Epithelial cell of proximal tubule (primary cell): ENCODE measurements around a stretch of chr5.

DNA sequence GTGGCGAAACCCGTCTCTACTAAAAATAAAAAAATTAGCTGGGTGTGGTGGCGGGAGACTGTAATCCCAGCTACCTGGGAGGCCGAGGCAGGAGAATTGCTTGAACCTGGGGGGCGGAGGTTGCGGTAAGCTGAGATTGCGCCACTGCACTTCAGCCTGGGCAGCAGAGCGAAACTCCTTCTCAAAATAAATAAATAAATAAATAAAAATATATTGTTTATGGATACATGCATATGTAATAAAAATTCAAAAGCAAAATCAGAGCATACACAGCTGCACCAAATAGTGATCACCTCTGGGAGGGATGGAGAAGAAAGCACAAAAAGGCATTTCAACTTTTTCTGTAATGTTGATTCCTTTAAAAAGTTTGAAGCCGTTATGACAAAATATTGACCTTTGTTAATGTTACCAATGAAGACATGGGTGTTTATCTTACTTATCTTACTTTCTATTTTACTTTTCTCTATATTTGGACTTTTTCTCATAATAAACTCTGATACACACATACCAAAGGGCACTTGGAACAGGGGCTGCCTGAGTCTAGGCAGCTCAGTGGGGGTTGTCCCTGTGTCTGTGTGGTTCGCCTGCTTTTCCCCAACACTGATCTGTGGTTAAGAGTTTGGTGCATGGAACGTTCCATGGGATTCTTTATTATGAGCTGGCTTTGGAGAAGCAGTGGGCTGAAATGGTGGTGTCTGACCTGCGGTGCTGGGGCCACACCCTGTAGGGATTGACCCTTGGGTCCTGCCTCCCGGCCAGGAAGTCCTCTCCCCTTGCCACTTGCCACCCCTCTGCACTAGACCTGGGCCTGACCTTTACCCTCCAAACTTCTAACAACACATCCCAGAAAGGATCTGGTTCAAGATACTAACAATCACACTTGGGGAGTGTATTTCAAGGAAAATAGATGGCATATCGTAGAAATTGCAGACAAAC, 47.3 kb downstream of the ANKRD33B start:
- RAMPAGE, long total RNA: no peak
- RRBS: no CpG with 5 or more reads among the region's 14 CpGs

GRCh38 chr5:10627147-10628316, 63.7 kb downstream of the ANKRD33B start:
- RAMPAGE, long total RNA: no peak
- RRBS: no CpG with 5 or more reads among the region's 22 CpGs

DNA sequence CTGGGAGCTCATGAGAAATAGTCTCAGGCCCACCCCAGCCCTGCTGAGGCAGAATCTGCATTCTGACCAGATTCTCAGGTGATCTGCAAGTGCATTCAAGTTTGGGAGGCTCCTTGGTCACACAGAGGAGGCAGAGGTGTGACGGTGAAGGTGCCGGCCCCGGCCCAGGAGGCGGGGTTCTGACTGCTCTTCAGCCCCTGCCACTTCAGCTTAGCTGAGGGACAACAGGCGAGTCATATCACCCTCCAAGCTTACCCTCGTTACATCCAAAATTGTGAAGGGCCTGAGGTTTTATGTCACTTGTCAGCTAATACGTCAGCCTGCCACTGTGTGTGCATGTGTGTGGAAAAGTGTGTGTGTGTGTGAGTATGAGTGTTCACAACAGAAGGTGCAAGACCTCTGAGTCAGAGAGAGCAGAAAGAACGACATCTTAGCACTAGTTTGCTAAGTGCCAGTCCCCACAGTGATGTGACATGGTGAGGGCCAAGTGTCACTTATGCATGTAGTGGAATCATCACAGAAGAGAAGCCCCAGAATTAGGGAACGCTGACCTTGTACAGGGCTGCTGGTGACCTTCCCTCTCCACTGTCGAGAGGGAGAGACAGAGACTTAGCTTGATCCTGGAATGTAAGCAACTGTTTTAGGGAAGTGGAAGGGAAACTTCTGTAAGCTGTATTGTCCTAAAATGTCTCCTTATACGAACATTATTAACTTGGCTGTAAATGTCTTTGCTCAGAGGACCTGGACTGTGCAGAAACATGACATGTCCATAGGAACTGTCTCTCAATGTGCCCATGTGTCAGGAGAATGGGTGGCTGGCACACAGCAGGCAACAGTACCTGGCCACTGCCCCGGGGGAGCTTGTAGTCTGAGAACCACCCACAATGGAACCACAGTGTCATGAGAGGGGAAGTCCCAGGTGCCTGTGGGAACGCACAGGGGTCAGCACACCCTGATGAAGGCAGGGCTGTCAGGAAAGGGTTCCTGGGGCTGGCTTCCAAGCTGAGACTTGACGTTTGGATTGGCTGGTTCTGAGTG, 34.3 kb downstream of the DAP start:
- RAMPAGE, long total RNA: no peak
- RRBS: no CpG with 5 or more reads among the region's 14 CpGs

- RAMPAGE, long total RNA: no peak
- RRBS: no CpG with 5 or more reads among the region's 3 CpGs
These were observed 18.1 kb downstream of the DAP start for GRCh38 chr5:10742848-10743396.

DNA sequence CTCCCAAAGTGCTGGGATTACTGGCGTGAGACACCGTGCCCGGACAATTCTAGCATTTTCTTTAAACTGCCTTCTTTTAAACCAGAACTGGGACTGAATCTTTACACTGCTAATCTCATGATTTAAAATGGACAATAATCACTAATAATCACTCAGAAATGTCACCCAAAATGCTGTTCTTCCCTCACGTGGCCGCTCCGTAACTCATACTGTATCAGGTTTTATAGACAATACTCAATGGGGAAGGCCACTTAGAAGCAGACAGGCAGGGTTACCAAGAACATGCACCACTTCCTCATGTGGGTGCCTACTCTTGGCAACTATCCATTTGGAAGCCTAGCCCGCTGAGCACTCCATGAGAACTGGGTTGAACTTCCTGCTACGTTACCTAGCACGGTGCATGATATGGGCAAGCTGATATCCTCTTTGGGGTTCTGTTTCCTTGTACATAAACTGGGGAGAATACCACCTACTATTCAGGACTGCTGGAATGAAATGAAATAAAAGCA, 14.4 kb downstream of the DAP start:
- RAMPAGE, long total RNA: no peak
- RRBS: no CpG with 5 or more reads among the region's 9 CpGs

GRCh38 chr5:10761639-10762260, 716 bp upstream of the DAP start:
- RAMPAGE, long total RNA: no peak
- RRBS: 100% methylated on average over 1 of the region's 26 CpGs

DNA sequence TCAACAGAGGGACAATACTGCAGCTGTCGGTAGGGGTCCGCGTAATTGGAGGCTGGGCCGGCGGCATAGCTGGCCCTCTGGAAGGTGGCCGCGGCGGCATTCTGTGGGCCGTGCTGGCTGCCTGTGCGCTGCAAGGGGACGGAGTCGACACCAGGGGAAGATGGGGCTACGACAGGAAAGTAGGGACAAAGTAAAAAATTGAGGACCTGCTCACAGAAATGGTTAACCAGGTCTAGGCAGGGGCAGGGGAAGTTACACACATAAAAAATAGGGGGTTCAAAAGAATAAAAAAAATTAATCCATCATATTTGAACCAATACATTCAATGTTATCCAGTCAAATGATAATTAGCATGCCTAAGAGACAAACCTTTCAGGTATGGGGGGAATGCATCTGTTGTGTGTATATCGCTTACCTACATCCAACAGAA, 557.8 kb downstream of the CTNND2 start:
- RAMPAGE, long total RNA: no peak
- RRBS: 50% methylated on average over 4 of the region's 14 CpGs

- RAMPAGE, long total RNA: no peak
- RRBS: no CpG with 5 or more reads among the region's 2 CpGs
These were observed 355.0 kb downstream of the CTNND2 start for GRCh38 chr5:11549283-11549546.

- RAMPAGE, long total RNA: no peak
- RRBS: no CpG with 5 or more reads among the region's 3 CpGs
These were observed 620.6 kb upstream of the CTNND2 start for GRCh38 chr5:12524856-12525237.

GRCh38 chr5:12625818-12626210, 721.6 kb upstream of the CTNND2 start:
- RAMPAGE, long total RNA: no peak
- RRBS: no CpG with 5 or more reads among the region's 7 CpGs

DNA sequence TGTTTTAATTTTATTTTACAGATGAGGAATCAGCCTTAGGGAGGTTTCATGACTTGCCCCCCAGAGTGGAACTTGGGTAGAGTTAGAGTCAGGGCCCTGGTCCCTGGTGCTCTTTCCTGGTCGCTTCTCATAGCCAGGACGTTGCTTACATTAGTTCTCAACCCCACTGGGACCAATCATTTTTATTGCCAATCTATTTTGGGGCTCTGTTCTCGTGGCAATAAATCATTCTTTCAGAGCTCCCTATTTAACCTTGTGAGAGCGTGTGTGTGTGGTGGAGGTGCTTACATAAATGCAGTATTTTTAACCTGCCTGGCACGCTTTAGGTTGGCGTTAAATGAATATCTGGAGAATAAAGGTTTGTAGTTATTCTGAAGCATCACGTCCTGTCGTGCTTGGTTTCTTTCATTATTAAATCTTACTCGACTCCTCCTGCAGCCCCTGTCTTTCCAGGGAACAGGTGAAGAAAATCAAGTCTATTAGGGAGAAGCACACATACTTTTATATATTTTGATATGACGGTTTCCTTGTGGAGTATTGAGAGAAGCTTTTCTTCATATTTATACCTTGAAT, 4.1 kb downstream of the TRIO start:
- RAMPAGE, long total RNA: no peak
- RRBS: no CpG with 5 or more reads among the region's 10 CpGs

DNA sequence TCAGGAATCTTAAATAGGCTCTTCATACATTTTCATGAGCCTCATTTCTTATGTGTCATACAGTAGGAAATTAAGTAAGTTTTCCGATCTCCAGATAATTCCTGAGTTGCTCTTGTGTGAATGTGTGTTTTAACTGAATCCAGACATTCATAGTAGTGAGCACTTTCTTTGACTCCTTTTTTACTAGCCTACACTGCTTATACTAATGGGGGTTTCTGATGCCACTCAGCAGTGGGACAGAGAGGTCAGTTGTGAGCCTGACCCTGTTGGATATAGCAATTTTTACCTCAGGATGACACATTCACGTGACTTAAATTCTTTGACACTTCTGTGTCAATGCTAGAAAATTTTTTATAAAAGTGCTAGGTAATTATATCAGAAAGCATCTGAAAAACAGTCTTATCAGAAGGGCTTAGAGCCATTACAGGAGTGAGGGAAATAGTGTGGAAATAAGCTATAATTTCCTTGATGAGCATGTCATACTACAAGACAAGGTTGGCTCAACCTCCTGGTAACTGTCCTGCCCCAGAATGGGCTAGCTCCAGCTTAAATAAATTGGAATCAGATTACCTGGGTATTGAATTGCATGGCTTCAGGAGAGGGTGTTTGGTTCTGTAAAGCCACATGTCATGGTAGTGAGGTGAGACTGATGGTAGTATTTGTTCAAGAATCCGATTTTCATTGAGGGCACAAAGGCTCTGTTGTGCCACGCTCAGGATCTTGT, 20.9 kb downstream of the TRIO start:
- RAMPAGE, long total RNA: no peak
- RRBS: no CpG with 5 or more reads among the region's 4 CpGs

DNA sequence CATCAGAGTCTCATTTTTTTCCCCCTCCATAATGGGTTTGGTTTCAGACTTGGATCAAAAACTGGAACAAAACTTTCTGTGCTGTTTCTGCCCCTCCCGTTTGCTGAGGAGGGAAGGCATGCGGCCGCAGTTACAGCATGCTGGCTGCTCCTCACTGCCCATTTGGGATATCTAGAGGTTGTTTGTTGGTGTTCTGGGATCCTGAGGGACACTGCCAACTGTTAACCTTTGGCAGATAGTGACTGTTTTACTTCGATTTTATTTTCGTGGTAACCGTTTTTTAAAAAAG, 40.4 kb downstream of the TRIO start:
- RAMPAGE, long total RNA: no peak
- RRBS: no CpG with 5 or more reads among the region's 6 CpGs

- RAMPAGE, long total RNA: no peak
- RRBS: no CpG with 5 or more reads among the region's 7 CpGs
These were observed 42.3 kb downstream of the TRIO start for GRCh38 chr5:14185245-14186080.

DNA sequence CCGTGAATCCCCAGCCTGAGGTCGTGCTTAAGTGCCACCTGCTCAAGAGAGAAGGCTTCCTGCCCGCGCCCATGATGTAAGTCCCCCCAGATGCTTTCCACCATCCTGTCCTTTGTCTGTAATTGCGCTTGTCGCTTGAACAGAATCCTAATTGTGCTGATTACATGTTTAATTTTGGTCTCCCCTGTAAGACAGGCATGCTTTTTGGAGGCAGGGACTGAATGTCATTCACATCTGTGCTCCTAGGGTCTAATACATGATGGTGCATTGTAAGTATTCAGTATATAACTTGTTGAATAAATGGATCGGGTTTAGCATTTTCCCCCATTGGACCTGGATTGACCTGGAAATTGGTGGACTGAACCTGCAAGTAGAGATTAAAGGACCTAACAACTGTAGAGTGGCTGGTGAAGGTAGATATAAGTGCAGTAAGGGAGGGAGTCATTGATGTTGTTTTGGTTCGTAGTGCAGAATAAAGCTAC, 57.2 kb downstream of the TRIO start:
- RAMPAGE, long total RNA: no peak
- RRBS: no CpG with 5 or more reads among the region's 8 CpGs

DNA sequence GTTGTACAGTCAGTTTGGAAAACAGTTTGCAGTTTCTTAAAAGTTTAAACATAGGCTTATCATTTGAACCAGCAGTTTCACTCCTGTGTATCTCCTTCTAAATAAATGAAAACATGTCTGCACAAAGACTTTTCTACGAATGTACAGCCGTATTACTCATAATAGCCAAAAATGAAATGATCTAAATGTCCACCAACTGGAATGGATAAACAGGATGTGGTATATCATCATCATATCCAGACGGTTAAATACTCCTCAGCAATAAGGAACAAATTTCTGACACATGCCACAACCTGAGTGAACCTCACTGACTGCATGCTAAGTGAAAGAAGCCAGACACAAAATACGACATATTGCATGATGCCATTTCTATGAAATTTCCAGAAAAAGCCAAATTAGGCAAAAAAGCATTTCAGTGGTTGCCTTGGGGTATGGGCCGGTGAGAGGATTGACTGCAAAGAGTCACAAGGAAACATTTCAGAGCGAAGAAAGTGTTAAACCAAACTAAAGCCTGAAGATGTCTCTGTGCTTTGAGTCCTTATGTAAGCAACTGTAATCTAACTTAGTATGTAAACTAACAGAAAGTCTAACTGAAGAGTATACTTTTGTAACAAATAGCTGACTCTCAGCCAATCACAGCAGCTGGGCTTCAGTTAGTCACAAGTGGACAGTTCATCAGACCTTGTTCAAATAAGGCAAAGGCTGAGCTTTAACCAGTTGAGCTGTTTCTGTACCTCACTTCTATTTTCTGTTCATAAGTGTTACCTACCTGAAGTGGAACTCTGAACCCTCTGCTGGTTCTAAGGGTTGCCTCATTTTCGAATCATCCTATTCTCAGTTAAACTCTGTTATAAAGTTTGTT, 65.2 kb downstream of the TRIO start:
- RAMPAGE, long total RNA: no peak
- RRBS: no CpG with 5 or more reads among the region's 7 CpGs

DNA sequence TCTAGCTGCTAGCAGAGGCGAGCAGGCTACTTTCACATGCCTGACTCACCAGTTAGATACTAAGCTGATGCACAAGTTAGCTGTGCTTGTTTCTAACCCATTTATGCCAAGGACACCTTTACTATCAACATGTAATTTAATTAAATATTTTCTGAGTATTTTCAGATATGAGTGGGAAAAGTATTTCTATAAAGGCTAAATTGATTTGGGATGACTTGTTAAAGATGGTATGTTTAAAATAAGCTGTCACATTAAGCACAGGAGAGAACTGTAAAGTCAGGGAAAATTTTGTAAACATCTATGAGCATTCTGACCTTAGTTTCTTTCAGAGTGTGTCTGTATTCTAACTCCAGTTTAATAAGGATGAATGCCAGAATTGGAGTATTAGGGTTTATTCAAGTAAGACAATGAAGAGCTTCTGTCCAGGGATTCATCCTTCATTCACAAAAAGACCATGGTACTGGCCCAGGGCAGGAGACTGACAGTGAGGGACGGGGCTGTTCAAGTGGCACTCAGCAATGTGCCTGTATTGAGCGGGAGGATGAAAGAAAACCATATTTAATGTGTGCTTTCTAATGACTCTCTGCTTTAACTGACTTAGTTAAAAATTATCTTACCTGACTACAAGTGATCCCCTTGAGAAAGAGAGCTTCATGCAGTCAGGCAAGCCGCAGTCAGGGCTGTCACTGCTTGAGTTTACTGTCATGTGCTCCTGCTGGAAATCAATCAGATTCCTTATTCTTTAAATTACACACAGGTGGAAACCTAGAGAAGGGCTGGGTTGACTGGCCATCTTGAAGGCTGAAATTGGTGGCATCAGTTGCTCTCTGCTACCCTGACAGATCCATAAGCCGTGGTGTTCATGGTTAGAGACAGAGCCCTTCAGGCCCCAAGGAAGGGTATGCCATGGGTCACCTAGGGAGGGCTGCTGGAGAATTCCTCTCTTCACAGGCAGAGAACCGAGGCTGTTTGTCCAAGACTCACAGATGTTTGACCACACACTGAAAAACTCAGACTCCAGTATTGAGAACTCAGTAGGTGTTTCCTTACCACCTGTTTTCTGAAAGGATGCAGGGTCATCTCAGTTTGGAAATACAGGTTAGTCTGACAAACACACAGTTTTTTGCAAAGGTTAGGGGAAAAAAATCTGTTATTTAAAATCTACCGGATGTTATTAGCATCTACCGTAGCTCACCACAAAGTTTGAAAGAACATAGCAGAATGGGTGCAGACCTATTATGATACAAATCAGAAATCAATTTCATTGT, 70.7 kb downstream of the TRIO start:
- RAMPAGE, long total RNA: no peak
- RRBS: no CpG with 5 or more reads among the region's 8 CpGs

GRCh38 chr5:14225849-14226607, 82.9 kb downstream of the TRIO start:
- RAMPAGE, long total RNA: no peak
- RRBS: no CpG with 5 or more reads among the region's 7 CpGs

- RAMPAGE, long total RNA: no peak
- RRBS: no CpG with 5 or more reads among the region's 2 CpGs
These were observed 126.9 kb downstream of the TRIO start for GRCh38 chr5:14270059-14270408.

DNA sequence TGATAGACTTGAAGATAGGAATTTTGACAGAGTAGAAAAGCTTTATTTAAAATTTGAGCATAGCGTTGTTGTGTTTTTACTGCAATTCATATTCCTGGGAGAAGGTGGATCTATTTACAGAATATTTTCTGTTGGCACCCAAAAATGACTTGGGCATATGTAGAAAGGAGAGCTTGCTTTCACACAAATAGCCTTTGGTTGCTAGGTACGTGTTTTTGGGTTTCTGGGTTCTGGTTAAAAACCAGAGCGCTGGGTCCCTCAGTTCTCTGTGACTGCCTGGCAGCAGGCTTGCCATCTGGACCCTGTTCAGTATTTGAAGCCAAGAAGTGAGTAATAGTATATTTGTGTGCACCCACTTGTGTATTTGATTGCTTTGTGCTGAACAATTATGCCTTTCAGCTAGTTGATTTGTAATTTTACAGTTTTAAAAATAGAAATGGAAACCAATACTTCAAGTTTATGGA, 153.3 kb downstream of the TRIO start:
- RAMPAGE, long total RNA: no peak
- RRBS: no CpG with 5 or more reads among the region's 3 CpGs